Cardiac muscle cell (in vitro differentiated cells and primary cell): ENCODE data around the gene CCND3.

- RAMPAGE, long total RNA = no peak
- RRBS = 7% methylated on average over 3 of the region's 15 CpGs
Observed at GRCh38 chr6:41527896-41528588, 18.1 kb upstream of the FOXP4 start.

- RAMPAGE, long total RNA = no peak
- RRBS = no CpG with 5 or more reads among the region's 9 CpGs
Observed at GRCh38 chr6:41552902-41553291, 6.7 kb downstream of the FOXP4 start.

- RAMPAGE, long total RNA = no peak
- RRBS = 9% methylated on average over 18 of the region's 59 CpGs
Observed at GRCh38 chr6:41560246-41561223, 14.4 kb downstream of the FOXP4 start.

GRCh38 chr6:41567165-41567490 lies 20.9 kb downstream of the FOXP4 start:
- RAMPAGE, long total RNA = no peak
- RRBS = no CpG with 5 or more reads among the region's 1 CpG

DNA sequence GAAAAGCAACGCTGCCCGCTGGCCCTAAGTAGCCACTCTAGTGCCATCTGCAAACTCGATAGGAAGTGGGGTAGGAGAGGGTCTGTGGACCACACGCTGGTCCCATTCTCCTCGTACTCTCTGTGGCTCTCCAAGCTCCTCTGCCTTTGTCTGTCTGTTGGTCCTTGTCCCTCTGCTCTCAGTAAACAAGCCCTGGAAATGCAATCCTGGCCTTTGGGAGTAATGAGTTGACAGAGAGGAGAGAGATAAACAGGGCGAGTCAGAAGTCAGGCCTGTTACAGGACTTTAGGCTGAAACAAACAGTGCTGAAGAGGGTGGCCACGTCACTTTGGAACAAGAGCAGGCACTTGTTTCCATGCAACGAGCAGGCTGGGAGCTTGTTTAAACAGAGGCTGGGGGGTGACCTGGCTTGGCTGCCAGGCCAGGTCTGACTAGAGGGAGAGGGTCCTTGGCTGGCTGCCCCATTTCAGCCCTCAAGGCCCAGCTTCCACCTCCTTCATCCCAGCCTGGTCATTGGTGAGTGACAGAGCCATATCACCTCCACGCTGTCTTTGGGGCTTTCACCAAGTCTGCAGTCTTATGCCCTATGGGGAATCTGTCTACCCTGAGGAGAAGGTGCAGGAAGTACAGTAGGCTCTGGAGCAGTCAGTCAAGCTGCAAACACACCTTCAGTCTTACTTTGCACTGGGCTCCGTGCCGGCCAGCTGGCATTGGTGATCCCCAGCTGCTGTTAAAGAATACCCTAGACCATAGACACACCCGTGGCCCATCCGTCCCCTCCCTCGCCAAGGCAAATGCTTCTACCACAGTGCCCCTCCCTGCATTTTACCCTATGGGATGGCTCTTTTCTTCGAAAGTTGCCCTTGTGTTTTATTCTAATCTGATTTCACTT lies 22.6 kb downstream of the FOXP4 start:
- RAMPAGE, long total RNA = no peak
- RRBS = no CpG with 5 or more reads among the region's 15 CpGs

GRCh38 chr6:41577756-41579010 lies 32.0 kb downstream of the FOXP4 start:
- RAMPAGE, long total RNA = no peak
- RRBS = 7% methylated on average over 3 of the region's 13 CpGs

GRCh38 chr6:41586977-41587695 lies 41.0 kb downstream of the FOXP4 start:
- RAMPAGE, long total RNA = no peak
- RRBS = no CpG with 5 or more reads among the region's 23 CpGs

DNA sequence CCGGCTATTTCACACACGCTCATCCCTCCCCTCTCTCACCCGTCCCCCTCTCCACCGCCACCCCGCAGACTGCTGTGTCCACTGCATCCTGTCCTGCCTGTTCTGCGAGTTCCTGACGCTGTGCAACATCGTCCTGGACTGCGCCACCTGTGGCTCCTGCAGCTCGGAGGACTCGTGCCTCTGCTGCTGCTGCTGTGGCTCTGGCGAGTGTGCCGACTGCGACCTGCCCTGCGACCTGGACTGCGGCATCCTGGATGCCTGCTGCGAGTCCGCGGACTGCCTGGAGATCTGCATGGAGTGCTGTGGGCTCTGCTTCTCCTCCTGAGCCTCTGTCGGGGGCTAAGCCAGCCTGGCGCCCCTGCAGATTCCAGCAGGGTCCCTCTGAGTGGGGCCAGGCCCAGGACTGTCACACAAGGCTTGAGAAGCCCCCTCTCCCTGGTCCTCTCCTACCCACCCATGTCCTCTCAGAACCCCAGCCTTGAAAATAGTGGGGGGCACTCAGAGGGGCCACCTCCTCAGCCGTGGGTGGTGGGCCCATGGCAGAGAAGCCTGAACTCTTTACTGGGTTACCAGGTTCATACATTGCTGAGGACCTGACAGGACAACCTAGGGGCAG lies 15.1 kb downstream of the MDFI start:
- RAMPAGE, long total RNA = no peak
- RRBS = no CpG with 5 or more reads among the region's 22 CpGs

DNA sequence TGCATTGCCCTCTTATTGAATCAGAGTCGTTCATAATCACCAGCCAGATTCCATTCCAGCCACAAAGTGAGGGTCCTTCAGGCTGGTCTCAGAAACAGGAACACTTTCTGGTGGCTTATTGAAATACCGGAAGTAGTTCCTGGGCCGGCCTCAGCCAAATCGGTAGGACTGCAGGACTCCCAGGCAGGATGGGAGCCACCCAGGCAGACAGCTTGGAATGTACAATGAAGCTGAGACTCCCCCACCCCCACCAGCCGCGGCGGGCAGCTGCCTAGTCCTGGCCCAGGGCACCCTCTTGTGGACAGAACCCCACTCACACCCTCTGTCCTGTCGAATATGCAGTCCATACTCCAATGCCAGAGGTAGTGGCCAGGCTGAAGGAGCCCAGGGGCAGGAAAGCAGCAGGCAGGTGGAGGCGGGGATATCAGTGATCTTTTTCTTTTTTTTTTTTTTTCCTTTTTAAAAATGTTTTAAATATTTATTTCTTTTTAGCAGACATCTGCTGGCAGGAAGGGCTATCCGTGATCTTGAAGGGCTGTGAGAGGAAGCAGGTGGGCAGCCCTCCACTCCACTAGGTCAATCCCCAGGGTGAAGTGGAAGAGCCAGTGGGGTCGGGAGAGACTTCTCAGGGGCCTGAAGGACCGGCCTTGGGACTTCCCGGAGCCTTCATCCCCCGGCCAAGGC lies 43.9 kb downstream of the MDFI start:
- RAMPAGE, long total RNA = no peak
- RRBS = no CpG with 5 or more reads among the region's 14 CpGs

- RAMPAGE, long total RNA = no peak
- RRBS = no CpG with 5 or more reads among the region's 14 CpGs
Observed at GRCh38 chr6:41698005-41698724, 37.2 kb downstream of the TFEB start.

DNA sequence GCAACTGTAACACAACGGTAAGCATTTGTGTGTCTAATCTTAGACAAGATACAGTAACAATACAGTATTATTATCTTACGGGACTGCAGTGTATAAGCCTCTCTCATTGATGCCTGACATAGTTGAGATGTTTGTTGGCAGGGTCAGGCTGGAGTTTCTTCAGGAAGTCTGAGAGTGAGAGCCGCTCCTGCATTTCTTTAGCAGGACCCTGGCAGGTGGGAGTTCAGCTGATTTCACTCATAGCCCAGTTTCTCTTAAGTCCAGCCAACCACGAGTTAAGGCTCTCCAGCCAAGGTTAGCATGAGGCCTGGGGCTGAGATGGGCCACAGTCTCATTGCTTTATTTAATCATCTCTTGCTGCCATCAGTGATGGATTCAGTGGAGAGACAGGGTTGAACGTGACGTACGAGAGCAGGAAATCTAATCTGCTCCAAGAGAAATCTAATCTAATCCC lies 11.2 kb upstream of the PGC start:
- RAMPAGE, long total RNA = no peak
- RRBS = no CpG with 5 or more reads among the region's 7 CpGs

GRCh38 chr6:41767094-41767875 lies 12.4 kb downstream of the FRS3 start:
- RAMPAGE, long total RNA = no peak
- RRBS = no CpG with 5 or more reads among the region's 12 CpGs

DNA sequence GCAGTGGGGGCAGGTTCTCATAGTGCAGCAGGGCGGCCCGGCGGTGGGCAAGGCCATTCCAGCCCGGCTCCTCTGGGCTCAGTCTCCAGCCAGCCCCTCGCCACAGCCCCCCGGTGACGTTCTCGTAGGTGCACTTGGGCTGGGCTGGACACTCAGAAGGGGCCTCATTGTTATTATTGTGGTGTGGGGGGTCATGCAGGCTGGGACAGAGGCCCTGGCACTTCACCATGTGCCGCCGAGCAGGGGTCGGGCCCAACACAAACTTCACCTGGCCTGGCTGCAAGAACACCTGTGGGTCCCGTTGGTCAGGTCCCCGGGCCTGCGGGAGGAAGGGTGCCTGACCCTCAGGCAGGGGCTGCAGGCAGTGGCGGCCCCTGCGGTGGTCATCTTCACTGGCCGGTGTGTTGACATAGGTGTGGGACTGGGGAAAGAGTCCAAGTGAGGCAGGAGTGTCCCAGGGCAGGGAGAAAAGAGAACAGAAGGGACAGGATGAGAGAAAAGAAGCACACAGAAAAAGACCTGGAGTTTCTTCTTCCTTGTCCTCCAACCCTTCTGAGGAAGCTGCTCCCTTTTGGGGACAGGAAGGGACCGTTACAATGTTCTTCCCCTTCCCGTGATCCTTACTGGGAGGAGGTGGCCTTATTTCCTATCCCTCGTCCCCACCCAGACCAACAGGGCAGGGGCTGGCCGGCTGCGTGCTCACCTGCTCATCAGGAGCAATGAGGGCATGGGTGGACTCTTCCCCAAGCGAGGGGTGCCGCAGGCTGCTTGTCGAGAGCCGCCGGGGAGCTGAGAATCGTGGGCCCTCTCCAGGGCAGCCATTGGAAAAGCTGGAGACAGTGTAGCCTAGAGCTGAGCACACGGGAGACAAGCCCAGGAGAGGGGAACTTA lies 8.3 kb downstream of the FRS3 start:
- RAMPAGE, long total RNA = no peak
- RRBS = 95% methylated on average over 10 of the region's 29 CpGs

GRCh38 chr6:41934631-41935422 lies 6.8 kb downstream of the CCND3 start:
- RAMPAGE, long total RNA = no peak
- RRBS = no CpG with 5 or more reads among the region's 1 CpG

GRCh38 chr6:41936023-41937029 lies 5.3 kb downstream of the CCND3 start:
- RAMPAGE, long total RNA = no peak
- RRBS = no CpG with 5 or more reads among the region's 11 CpGs

DNA sequence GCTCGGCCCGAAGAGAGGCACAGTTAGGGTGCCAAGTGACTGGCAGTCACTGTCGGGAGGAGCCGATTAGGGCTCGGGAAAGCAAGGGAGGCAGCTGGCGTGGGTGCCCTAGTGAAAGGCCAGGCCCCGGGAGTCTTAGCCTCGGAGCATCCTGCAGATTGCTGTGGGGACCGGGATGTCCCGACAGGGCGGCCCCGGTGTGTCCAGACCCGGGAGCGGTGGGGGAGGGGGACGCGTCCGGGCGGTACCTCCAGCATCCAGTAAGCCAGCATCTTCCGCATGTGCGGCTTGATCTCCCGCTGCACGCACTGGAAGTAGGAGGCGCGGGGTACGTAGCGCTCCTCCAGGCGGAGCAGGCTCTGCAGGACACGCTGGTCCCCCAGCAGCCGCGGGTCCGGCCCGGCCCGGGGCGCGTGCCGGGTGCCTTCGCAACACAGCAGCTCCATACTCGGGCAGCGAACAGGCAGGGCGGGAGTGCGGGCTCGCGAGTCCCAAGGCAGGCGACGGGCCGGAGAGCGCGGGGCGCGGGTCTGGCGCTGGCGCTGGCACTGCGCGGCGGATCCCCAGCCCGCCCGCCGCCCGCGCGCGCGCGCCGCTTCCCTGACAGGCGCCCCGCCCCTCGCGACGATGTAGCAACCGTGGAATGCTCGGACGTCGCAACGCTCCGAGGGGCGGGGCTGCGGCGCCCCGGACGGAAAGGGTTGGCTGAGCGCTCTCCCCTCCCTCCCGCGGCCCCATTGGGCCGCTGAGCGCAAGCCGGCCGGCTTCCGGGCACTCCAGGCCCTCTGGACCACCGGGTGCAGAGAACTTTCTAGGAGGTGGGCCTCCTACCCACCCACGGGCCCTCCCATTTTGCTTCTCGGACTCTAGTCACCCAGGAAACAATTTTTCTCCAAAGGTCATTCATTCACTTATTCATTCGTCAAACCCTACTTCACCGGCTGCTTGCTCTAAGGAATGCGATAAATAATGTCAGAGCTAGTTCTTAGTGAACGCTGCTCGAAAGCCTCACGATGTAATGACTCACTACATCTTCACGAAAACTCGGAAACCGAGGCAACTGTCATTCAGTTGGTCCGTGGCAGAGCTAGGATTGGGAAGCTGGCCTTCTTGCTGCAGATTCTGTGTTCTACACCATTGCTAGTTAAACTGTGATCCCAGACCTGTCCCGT lies at the start of gene CCND3:
Gene CCND3 (minus strand): TSS at position 605 of the 1,172 bp plus-strand sequence.
- RAMPAGE, long total RNA = no peak
- RRBS = 1% methylated on average over 19 of the region's 103 CpGs

- RAMPAGE, long total RNA = no peak
- RRBS = 68% methylated on average over 3 of the region's 10 CpGs
Observed at GRCh38 chr6:41947486-41948297, 6.1 kb upstream of the CCND3 start.

DNA sequence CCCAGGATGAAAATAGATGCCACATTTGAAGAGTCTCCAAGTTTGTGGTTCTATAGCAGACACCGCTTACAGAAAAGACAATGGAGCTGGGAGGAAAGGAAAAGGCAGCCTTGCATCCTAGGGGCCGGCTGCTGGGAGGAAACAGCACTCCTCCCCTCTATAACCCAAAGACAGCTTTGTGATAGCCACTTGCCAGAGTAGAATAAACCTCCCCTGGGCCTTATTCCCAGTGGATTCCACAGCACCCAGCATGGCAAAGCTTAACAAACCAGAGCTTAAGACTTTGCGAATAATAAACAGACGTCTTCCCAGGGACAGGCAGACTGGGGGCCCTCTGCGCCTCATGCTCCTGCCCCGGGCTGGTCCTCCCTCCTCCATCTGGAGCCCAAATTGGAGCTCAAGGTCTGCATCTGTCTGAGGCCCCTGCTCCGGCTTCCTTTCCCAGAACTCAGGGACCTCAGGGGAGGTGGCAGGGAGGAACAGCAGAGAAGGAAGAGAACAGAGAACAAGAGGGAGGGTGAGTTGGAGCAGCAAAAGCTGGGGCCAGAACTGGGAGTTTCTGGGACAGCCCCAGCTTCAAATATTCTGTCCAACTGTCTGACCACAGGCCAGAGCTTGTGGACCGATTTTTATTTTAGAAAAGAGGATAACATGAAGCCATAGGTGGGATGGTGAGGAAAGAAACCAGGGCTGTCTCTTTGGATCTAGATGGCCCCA lies 8.7 kb upstream of the TAF8 start:
- RAMPAGE, long total RNA = no peak
- RRBS = 4% methylated on average over 2 of the region's 8 CpGs

DNA sequence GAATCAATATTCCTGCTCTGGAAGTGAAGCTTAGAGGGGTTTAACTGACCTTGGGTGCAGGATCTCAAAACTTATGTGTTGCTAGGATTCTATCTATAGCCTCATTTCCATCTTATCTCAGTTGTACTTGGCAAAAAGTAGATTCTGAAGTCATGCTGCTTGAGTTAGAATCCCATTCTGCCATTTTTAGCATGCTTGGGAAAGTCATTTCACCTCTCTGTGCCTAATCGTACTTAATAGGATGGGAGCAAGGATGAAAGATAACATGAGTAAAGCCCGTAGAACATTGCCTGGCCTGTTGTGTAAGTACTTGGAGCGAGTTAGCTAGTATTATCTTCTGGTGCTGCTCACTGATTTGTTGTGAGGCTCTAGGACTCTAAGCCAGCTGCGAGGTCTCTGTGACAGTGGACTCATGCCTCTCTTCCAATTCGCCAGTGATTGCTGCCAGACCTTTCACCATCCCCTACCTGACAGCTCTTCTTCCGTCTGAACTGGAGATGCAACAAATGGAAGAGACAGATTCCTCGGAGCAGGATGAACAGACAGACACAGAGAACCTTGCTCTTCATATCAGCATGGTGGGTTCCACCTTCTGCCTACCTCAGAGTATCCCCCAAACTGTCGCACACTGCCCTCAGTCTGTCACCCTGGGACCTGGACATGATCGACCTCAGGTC lies 17.8 kb downstream of the TAF8 start:
- RAMPAGE, long total RNA = no peak
- RRBS = no CpG with 5 or more reads among the region's 9 CpGs

DNA sequence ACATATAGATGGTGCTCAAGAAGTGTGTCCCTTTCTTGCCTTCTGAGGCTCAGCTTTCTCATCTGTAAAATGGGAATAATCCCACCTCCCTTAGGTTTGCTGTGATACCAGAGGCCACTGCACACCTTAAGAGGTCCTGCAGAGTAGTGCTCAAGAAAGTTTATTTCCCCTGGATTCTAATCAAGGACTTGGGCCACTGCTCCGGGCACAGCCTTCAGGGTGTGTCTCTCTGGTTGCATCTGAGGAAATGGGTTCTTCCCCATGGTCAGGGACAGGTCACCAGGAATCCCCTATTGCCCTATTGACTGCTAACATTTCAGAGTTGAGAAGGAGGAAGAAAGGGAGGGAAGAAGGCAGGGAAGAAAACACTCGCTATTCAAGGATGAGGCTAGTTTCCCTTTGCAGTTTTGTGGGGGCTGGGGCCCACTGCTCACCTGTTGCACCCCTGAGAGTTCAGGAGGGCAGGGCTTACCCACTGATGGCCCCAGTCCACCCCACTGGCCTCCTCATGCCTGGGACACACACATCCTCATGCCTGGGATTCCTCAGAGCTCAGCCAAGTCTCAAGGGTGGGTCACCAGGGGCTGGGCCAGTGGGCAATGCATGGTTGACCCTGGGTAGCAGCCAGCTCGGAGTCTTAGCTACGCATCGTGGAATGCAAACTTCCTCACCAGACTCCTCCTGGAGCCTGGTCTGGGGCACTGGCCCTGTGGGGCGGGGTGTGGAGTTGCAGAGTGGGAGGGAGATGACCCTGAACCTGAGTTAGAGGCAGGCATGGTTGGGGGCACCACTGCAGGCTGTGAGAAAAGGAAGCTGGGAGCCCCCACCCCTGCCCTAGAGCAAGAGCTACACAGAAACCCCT lies 21.2 kb downstream of the C6orf132 start:
- RAMPAGE, long total RNA = no peak
- RRBS = no CpG with 5 or more reads among the region's 6 CpGs